Metanephros (tissue), 2 donors: ENCODE results near the genes NIF3L1, CASP8 and FLACC1.

DNA sequence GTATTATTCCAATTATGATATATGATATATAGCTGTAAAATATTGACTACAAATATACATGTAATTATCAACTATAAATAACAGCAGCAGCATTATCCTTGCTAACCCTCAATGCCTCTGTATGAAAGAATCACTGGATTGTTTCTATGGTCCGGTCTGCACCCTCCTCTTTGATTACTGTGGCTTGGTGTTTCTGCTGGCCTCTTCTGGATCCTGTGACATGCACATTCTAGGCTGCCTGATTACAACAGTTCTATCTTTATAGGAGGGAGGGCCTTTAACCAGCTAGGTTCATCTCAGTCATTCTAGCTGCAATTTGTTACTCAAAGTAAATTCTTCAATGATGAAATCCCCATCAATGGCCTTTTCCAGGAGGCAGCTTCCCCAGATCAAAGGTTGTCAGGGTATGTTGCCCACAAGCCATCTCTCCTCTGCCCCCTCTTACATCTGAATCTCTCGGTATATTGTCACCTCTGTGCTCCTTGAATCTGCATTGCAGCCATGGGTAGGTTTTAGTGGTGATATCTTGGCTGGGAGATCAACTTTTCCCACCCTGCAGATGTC is 106.4 kb upstream of the BZW1 start:
- RAMPAGE, long total RNA: no peak

- RAMPAGE, long total RNA: no peak
These were observed 101.7 kb upstream of the BZW1 start for GRCh38 chr2:200709940-200710392.

GRCh38 chr2:200766146-200766513 is 45.6 kb upstream of the BZW1 start:
- RAMPAGE, long total RNA: no peak

GRCh38 chr2:200817936-200818135 is 6.1 kb downstream of the BZW1 start:
- RAMPAGE, long total RNA: no peak

- RAMPAGE, long total RNA: no peak
These were observed 13.1 kb downstream of the CLK1 start for GRCh38 chr2:200851212-200851916.

DNA sequence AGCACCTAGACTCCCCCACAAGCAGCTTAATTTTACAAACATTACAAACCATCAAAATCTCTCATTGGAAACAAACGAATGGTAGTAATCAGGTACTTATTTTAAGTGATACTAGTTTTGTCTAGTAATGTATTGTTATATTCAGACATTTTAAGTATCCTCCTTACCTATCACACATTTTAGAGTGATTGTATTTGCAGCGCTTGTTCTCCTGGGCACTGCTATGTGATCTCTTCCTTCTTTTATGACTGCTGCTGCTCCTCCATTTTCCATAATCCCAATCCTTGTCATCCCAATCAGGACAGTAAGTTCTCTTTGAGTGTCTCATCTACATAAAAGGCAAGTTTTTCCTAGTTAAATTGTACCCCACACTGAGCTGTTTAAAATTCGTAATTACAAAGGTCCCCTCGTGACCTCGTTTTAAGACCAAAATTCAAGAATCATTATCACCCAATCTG is 2.9 kb downstream of the CLK1 start:
- RAMPAGE, long total RNA: no peak

- RAMPAGE, long total RNA: start-site peak on the minus strand at chr2:200889011-200889296, 663 and 99 reads in 2 replicates
These were observed at the start of gene NIF3L1 for GRCh38 chr2:200888734-200889802. TSS of gene NIF3L1 (plus strand) at chr2:200889371.

DNA sequence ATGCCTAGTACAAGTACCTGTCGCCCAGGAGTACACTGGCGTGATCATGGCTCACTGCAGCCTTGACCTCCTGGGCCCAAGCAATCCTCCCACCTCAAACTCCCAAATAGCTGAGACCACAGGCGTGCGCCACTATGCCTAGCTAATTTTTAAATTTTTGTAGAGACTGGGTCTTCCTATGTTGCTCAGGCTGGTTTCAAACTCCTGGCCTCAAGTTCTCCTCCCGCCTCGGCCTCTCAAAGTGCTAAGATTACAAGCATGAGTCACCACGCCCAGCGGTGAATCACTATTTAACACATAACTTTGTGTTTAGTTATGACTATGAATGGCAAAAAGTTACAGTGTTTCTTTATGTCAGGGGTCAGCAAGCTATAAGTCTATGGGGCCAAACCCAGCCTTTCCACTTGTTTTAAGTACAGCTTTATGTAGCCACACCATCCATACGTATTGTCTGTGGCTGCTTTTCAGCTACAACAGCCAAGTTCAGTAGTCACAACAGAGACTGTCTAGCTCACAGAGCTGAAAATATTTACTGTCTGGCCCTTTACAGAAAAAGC is 18.8 kb downstream of the ORC2 start:
- RAMPAGE, long total RNA: no peak

DNA sequence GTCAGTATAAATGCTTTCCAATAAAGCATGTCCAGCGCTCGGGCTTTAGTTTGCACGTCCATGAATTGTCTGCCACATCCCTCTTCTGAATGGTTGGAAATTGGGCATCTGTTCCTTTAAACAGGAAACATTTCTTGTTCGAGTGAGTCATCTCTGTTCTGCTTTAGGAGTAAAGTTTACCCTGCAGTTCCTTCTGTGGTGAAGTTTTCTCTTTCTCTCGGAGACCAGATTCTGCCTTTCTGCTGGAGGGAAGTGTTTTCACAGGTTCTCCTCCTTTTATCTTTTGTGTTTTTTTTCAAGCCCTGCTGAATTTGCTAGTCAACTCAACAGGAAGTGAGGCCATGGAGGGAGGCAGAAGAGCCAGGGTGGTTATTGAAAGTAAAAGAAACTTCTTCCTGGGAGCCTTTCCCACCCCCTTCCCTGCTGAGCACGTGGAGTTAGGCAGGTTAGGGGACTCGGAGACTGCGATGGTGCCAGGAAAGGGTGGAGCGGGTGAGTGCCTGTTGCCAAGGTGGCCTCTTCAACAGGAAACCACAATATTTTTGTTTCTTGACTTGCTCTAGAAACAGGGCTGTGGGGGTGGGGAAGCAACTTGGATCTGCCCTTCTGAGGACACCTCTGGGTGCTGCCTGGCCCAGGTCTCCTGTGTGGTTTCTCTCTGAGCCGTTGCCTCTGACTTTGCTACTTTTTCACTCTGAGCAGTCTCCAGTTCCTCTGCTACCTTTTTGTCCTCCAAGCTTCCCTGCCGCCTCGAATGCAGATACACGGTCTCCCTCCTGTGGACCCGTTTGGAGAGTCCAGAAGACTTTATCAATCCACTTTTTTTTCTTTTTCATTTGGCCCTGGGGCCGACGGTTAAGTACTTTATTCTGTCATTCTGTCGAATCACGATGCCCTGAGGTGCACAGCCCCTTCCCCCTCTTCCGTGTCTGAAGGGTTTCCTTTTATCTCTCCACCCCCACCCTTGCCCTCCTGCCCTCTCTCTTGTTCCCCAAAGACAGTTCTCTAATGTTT is 2.1 kb upstream of the CASP8 start:
- RAMPAGE, long total RNA: no peak

DNA sequence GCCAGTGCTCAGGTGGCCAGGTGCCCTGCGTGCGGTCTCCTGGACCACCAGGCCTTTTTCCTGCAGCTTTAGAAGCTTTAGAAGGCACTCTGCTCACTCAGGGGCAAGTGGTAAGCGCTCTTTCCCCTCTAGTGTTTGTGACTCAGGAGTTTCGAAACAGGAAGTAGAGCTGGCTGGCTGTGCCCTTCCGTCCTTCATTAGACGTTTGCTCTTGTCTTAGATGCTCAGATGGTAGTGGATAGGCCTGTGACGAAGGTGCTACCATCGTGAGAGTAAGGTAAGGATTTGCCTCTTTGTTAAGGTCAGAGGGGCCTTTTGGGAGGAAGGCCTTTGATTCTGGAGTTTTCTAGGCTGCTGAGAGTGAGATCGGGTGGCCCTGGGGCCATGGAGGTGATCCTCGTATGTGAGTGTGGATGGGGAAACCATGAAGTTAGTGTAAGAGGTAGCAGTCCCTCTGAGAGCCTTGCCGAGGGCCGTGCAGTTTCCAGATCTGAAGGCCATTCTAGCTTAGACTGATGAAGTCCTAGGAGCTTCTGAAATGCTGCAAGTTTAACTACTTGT is at the start of gene CASP8:
Gene CASP8 (plus strand): TSS at position 200 of the 561 bp plus-strand sequence.
- RAMPAGE, long total RNA: no peak

DNA sequence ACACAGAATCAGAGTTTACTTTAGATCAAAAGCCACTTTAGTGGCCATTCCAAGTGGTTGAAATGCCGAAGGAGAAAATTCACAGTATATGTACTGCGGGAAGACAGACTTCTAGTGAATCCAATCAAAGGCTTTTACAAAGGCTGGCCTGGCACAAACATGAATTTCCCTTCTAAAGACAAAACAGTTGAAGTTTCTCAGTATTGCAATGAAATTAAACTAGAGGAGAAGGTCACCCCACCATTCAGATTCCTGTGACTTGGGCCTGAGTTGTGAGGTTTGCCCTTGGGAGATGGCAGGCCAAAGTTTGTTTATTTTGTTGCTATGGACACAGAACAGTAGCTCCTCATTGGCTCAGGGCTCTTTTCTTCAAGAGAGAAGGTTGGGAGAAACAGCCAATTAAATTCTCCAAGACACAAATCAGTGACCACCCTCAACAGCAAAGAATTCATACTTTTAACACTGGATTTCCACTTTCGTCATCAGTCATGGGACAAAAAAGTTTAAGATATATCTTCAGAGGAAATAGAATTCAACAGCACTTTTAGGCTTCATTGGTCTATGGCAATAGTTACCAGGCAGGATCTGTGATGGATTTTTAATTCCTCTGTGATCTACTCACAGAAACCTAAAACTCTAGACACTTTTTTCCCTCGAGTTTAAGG is at the start of gene FLACC1:
Gene FLACC1 (minus strand): TSS at position 273 of the 665 bp plus-strand sequence.
- RAMPAGE, long total RNA: no peak

GRCh38 chr2:201432126-201432556 is 19.1 kb downstream of the TRAK2 start:
- RAMPAGE, long total RNA: no peak

DNA sequence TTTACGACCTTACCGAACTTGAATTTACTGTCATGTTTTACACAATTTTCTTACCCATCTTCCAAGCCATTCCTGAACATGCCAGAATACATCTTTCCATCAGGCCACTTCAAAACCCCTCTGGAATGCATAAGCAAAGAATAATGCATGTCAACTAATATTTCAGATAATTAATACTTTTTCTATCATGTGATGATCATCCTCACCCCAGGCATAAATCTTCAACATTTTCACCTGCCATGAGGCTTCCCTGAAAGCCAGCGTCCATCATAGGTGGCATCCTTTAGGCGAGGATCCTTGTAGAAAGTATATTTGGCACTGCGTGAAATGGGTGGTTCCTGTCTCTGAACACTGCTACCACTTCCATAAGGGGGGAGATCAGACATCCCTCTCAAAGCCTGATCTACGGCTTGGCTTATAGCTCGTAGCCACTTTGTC is 28.0 kb upstream of the MPP4 start:
- RAMPAGE, long total RNA: no peak

DNA sequence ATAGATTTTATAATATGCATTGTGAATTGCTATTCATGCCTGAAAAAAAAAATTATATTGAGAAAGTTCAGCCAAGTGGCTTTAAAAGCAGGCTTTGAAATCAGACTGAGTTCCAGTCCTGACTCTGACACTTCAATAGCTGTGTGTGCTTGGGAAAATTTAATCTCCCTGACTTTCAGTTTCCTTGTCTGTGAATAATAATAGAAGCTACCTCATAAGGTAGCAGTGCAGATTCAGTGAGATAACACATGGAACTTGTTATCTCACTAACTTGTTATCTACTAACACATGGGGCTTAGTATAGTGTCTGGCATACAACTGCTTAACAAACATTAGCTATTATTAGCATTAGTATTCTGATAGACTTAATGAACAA is 15.0 kb downstream of the ALS2 start:
- RAMPAGE, long total RNA: no peak

GRCh38 chr2:201790277-201790852 is 9.6 kb upstream of the ALS2 start:
- RAMPAGE, long total RNA: no peak

DNA sequence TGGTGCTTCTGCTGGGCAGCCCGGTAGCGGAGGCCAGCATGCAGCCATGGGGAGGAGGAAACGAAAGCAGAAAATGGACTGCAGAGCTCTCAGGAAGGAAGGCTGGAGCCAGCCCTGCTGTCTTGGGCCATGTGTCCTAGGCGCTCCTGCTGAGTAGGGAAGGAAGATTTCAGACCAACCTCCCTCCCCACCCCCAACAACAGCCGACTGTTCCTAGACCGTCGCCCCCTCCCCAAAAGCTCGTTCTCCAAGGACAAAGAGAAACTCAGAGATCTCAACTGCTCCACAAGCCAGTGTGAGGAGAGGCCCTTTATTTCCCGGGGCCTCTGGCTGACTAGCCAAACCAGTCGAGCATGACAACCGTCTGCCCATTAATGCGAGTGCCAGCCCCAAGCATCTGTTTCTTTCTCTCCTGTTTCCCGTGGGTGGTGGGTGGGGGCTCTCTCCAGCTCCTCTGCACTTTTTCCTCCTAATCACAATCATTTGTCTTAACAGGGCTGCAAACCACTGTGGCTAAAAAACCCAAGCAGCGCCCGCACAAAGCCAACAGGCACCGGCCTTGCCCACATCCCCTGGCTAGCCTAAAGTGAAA is 66.7 kb upstream of the FZD7 start:
- RAMPAGE, long total RNA: no peak

- RAMPAGE, long total RNA: no peak
These were observed 2.1 kb downstream of the FZD7 start for GRCh38 chr2:202035477-202036506.

DNA sequence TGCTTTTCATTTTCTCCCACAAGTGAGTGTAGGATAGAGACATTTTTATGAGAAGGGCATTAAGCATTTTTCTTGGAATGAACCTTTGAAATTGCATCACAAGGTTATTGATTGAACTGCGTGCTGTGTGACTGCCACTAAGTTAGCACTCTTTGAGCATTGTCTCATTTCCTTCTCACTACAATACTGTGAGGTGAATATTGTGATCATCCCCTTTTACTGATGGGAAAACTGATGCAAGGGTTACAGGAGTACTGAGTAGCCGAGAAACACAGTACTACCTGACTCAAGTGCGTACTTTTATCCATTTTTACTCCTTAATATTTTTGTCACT is 2.0 kb downstream of the NBEAL1 start:
- RAMPAGE, long total RNA: no peak

DNA sequence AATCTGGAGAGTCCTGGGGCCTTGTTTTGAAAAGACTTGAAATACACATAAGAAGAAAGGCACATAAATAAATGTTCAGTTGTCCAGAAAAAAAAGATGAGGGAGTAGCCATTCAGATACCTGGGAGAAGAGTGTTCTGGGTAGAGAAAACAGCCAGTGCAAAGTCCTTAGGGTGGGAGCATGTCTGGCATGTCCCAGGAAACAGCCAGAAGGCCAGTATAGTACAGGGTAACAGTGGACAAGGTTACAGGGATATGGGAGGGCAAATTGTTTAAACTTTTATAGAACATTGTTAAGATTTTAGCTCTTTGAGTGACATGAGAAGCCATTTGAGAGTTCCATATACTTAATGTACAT is 26.6 kb downstream of the NBEAL1 start:
- RAMPAGE, long total RNA: no peak

DNA sequence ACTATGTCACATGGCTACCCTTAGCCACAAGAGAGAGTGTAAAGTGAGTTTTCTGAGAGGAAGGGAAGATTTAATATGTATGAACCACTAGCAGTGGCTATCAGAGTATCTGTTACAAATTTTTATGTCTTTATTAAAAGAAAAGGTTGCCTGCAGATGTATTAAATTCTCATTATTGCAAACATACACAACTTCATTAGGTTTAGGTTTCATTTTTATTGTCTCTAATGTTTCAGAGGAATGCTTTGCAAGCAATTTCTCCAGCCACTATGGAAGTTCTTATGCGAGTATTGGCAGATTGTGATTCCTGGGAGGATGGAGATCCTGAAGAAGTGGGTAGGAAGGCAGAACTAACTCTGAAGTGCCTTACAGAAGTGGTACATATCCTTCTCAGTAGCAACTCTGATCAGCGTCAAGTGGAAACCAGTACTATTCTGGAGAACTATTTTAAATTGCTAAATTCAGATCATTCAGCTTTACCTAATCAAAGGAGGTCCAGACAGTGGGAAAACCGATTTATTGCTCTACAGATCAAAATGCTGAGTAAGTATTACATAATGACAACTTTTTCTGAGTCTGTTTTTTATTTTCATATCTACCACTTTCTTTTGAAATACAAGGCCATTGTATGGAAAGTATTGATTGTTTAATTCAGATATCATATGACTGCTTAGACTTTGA is 68.4 kb downstream of the NBEAL1 start:
- RAMPAGE, long total RNA: no peak